WTC11 (cell line): ENCODE data around the genes RNASEH1, RPS7 and COLEC11.

DNA sequence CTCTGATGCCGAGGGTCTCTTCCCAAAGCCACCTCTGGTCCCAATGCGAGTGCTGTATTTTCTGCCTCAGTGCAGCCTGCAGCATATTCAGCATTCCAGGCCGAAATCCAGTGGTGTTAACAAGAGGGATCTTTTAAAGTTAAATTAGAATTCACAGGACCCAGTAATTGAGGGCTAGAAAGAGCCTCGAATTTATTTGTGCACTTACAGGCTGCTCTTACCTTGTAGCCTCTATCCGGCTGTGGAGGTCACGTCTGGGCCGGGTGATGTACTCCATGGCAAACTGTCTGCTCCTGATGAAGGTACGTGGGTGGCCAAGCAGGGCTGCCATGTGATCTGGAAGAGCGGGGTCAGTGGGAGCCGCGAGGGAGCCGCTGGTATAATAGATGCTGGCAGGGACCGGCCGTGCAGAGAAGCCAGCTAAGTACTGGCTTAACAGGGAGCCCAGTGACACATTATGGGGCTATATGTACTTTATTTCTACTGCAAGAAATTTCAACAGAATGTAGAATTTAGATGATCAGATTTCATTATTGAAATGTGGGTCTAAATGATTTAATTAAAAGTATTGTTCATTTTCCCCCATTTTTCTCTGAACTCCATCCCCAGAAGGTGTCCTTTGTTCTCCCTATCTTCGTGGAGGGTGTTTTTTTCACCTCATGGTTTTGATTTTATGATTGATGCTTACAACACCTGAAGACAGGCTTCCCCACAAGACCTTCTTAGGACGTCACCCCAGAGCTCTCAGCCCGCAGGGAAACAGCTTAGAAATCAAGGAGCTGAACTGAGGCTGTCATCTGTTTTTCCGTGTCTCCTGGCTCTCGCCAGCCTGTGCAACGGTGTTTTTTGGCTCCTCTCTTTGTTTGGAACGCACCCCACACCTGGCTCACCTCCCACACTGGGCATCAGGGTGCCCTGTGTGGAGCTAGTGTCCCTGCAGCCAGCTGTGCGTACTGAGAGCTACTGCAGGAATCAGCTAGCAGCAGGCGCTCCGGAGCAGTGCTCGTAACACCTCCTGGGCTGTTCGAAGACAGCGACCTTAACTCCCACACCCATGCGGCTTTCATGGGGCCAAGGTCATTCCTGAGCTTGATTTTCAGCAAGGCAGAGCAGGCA is 58.9 kb downstream of the ADI1 start:
- PRO-cap: no peak

DNA sequence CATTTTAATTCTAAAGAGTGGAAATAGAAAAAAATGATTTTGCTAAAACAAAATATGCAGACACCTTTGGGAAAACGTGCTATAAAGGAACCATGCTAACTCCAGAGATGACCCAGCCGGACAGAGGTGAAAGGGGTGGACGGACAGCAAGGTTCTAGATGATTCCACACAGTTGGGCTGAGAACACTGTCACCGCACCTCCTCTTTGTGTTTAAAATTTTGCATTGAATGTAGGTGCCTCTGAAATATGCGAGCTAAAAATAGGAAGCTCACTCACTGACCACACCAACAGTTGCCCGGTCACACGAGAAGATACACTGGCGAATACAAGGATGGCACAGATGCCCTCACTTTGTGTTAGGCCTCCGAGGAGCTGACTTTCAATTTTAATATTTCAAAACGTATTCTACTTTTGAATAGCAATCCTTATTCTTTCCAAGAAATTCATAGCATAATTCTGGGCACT is 48.5 kb downstream of the ADI1 start:
- PRO-cap: no peak

DNA sequence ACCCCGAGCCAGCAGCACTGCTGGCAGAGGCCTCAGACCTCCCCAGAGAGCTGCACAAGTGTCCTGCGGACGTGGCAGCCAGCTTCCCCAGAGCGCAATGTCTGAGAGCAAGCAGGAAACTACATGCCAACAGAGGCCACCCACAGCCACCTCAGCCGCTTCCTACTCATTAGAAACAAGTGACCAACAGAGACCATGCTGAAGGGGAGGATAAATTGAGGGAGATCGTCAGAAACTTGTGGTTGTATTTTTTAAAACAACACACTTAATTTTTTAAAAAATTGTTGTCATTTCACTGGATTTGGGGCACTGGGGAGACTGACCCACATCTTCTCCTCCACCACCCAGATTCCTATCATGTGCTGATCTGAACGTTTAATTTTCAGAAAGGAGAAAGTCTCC is 28.4 kb downstream of the ADI1 start:
- PRO-cap: no peak

DNA sequence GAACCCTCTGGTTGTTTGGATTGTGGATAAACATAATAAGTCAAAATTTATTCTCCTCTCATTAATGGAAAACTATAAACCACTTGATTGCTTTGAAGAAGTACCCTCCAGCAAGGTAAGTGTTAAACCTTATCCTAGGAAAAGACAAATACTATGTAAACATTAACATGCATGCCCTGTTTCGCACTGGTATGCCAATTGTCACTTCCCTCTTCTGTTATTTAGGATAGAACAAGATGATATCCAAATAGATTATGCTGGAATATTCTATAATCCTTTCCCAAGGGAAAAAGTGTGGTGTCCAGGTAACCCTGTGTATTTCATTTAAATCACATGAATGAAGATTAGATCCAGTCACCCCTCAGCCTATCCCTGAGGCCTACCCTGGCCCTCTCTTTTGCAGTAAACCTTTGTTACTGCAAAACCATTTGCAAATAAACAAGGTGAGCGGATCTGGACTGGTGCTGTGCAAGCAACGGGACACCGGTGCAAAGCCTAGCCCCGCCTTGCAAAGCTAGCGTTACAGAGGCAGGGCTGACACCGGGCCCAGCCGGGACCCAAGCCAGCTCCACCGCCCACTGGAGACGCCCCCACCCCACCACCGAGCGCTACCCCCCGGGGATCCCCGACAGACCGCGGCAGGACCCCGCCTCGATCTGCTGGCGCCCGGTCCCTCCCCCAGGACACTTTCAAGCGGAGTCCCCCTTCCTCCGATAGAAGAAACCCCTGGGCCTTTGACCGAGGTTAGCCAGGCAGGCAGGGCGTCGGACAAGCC is 1.1 kb downstream of the ADI1 start:
- PRO-cap: bidirectional peak, plus-strand start at position 523 of the sequence, minus-strand start at position 409 of the sequence

GRCh38 chr2:3533718-3534257 is 14.5 kb upstream of the ADI1 start:
- PRO-cap: no peak

DNA sequence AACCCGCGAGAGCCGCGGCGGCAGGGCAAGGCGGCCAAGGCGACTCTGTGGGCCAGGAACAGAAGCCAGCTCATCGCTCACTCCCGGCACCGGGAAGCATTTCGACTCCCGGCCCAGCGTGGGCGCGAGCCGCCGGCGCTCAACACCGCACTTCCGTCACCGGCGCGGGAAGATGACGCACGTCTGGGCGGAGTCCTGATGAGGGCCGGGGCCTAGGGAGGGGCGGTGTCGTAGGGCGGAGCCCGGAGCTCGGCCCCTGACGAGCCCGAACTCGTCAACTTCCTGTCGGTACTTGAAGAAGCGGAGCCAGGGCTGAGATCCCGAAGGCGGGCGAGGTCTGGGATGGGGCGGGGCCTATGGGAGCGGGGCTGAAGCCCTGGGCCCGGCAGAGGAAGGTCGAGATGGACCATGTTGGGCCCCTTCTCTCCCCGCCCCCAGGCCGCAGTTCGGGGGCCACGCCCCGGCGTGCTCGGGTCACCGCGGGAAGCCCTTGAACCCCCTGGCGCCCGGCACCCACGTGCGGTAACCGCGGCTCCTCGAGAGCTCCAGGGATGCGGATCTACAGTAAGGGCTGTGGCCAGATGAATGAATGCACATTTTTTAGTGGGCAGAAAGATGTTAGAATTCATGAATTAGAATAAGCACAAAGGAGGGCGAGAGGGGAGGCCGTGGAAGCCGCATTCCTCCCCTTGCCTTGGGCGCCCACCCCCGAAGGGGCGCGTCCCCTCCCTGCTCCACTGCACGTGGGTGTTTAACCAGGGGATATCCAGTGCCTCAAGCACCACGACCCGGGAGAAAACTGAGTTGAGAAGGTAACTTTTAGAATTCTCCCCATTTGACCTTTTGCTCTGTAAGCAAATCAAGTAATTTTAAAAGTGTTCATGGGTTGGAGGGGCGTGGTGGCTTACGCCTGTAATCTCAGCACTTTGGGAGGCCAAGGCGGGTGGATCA is at the start of gene RNASEH1:
Gene RNASEH1, minus strand, starts transcription at position 147 of the 951 bp plus-strand sequence.
- PRO-cap: bidirectional peak, plus-strand start at position 529 of the sequence, minus-strand start at position 93 of the sequence

- PRO-cap: bidirectional peak, plus-strand start at chr2:3575325, minus-strand start at chr2:3575094
Observed at GRCh38 chr2:3574933-3575454, at the start of gene RPS7. Gene RPS7 (plus strand): TSS chr2:3575260.

DNA sequence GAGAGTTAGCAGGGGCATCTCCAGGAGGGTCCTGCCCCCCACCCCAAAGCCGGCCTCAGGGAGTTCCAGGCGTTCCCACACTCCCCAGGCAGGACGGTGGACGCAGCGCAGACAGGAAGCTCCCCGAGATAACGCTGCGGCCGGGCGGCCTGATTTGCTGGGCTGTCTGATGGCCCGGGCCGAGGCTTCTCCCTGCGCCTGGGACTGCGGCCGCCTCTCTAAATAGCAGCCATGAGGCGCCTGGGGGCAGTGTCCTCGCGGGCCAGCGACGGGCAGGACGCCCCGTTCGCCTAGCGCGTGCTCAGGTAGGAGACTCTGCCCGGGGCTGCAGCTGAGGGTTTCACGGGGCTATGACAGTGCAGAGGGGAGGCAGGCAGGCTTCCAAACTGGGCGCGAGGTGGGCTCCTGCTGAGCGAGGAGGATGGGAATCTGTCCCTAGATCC is at the start of gene COLEC11:
Gene COLEC11, plus strand, starts transcription at position 249 of the 443 bp plus-strand sequence.
- PRO-cap: unidirectional peak, plus-strand start at position 249 of the sequence

DNA sequence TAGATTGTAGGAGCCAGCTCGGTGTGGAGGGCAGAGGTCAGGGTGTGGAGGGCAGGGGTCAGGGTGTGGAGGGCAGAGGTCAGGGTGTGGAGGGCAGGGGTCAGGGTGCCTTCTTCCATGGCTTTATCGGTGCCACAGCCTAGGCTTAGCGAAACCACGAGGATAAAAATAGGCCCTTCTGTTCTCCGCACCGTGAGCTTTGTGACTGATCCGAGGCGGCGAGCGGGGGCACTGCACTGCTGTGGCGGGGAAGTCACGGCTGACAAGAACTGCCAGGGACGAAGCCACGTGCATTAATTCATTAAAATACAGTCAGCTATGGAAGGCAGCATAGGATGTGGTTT is 1.3 kb upstream of the ALLC start:
- PRO-cap: no peak

GRCh38 chr2:3913242-3913753 is 209.9 kb downstream of the DCDC2C start:
- PRO-cap: no peak

GRCh38 chr2:5059058-5059334 is 633.2 kb upstream of the SOX11 start:
- PRO-cap: no peak

DNA sequence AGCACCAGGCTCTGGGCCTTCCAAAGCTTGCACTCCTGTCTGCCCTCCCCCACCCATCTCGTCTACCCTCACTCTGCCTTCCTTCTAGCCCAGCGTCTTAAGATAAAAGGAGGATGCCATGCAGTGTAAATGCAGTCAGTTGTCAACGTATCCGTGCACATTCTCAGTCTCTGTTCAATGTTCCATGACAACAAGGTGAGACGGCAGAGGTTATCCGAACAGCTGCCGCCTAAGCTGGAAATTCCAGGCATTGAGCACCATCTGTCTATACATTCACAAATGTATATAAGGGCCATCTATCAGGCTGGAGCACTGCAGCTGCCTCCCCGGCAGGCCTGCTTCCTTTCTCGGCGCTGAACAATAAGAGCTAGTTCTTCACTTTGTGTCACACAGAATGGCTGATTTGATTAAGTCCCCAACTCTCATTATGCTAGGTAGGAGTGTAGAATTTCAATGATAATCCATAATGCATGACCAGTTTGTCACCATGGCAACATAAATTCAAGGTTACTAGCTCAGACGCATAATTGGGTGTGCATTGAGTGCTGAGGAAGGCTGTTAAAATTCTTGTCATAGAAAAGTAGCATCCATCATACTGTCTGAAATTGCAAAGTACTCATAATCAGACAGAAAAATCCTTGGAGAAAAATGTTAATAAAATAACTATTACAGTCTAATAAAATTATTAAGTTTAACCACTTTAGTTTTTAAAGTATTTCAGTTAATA is 282.2 kb upstream of the SOX11 start:
- PRO-cap: no peak

GRCh38 chr2:5690037-5690535 is 2.1 kb upstream of the SOX11 start:
- PRO-cap: no peak

DNA sequence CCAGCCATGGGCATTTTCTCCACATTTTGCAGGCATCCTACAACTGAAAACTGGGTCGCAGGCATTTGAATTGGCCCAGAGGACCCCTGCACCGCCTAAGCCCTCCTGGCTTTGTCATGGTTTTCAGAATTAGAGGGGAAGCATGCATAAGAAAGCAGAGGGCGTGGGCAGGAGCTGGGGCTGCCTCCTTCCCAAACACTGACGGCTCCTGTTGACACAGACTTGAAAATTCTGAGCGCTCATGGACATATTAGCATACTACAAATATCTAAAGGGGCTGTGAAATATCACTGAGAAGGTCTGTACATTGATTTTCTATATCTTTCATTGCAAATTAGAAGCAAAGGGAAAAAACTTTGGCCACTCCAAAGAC is 34.1 kb downstream of the SOX11 start:
- PRO-cap: bidirectional peak, plus-strand start at position 194 of the sequence, minus-strand start at position 113 of the sequence

DNA sequence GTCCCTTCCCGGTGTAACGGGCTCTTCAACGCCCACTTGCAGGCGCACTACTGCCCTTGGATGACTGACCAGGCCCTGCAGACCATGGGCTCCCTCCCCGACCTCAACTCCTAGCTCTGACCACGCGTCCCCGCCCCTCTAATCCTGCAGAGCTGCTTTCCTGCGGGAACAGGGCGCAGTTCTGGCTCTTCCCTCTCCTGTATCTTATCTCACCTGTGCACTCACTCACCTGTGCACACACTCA is 380 bp upstream of the CMPK2 start:
- PRO-cap: no peak

- PRO-cap: no peak
Observed at GRCh38 chr2:6866409-6866881, 738 bp upstream of the CMPK2 start.

DNA sequence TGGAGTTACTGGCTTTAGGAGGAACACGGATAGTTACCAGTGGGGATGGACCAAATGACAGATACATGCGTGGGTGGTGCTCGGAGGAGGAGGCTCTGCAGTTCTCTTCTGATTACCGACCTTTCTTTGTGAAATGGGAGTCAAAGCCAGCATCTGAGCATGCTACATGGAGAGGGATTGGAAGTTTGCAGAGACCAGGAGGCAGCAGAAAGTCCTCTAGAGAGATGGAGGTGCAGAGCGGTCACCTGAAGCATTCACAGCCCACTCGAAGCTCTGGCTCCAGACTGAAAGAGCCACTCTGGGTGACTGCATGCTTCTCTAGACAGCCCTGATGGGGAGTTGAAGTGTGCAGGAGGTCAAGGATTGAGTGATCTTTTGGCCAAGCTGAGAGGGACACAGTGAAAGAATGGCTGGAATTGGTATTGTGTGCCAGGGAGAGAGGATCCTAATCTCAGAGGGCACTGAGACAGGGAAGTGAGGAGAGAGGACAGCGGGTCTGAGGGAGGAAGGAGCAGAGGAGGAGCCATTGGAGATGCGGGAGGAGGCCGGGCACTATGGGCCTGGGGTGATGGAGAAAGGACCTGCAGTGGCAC is 26.5 kb downstream of the RNF144A start:
- PRO-cap: no peak

DNA sequence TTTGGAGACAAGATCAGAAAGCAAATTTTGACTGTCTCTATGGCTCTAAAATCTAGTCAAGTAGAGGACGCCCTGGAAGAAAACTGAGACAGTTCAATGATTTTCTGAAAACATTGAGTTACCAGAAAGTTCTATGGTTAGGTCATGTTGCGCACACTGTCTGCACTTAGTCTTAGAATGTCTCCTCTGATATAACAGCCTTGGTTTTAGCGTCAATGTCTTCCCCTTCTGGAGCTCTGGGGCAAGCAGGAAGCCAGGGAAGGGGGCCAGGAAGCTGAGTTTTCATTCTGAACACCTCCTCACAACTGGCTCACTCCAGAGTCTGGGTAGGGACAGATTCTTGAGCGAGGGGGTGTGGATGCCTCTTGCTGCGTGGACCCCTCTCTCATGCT is 99.5 kb downstream of the RNF144A start:
- PRO-cap: no peak

GRCh38 chr2:7563808-7564322 is 646.7 kb downstream of the RNF144A start:
- PRO-cap: no peak

- PRO-cap: no peak
Observed at GRCh38 chr2:7950041-7950667, 731.7 kb upstream of the ID2 start.